Neural crest cell (in vitro differentiated cells): ENCODE measurements around the gene DYNLT1.

DNA sequence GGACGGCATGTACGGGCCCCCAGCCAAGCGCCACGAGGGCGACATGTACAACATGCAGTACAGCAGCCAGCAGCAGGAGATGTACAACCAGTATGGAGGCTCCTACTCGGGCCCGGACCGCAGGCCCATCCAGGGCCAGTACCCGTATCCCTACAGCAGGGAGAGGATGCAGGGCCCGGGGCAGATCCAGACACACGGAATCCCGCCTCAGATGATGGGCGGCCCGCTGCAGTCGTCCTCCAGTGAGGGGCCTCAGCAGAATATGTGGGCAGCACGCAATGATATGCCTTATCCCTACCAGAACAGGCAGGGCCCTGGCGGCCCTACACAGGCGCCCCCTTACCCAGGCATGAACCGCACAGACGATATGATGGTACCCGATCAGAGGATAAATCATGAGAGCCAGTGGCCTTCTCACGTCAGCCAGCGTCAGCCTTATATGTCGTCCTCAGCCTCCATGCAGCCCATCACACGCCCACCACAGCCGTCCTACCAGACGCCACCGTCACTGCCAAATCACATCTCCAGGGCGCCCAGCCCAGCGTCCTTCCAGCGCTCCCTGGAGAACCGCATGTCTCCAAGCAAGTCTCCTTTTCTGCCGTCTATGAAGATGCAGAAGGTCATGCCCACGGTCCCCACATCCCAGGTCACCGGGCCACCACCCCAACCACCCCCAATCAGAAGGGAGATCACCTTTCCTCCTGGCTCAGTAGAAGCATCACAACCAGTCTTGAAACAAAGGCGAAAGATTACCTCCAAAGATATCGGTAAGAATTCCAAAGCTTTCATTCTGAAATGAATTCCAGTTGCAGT lies 122.4 kb downstream of the TMEM242 start:
- PRO-cap: no peak

- PRO-cap: no peak
These were observed 103.5 kb downstream of the TMEM242 start for GRCh38 chr6:157219920-157220119.

- PRO-cap: no peak
These were observed 18.3 kb downstream of the TMEM242 start for GRCh38 chr6:157304702-157305782.

DNA sequence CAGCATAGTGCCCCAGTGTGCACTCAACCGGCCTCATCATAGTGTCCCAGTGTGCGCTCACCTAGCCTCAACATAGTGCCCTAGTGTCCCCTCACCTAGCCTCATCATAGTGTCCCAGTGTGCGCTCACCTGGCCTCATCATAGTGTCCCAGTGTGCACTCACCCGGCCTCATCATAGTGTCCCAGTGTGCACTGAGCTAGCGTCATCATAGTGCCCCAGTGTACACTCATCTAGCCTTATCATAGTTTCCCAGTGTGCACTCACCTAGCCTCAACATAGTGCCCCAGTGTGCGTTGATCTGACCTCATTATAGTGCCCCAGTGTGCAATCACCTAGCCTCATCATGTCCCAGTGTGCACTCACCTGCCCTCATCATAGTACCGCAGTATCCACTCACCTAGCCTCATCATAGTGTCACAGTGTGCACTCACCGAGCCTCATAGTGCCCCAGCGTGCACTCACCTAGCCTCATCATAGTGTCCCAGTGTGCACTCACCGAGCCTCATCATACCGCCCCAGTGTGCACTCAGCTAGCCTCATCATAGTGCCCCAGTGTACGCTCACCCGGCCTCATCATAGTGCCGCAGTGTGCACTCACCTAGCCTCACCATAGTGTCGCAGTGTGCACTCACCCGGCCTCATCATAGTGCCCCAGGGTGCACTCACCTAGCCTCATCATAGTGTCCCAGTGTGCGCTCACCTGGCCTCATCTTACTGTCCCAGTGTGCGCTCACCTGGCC lies 11.1 kb downstream of the TMEM242 start:
- PRO-cap: no peak

- PRO-cap: no peak
These were observed 48.5 kb downstream of the ZDHHC14 start for GRCh38 chr6:157429319-157430000.

GRCh38 chr6:157530151-157530692 lies 149.2 kb downstream of the ZDHHC14 start:
- PRO-cap: no peak

DNA sequence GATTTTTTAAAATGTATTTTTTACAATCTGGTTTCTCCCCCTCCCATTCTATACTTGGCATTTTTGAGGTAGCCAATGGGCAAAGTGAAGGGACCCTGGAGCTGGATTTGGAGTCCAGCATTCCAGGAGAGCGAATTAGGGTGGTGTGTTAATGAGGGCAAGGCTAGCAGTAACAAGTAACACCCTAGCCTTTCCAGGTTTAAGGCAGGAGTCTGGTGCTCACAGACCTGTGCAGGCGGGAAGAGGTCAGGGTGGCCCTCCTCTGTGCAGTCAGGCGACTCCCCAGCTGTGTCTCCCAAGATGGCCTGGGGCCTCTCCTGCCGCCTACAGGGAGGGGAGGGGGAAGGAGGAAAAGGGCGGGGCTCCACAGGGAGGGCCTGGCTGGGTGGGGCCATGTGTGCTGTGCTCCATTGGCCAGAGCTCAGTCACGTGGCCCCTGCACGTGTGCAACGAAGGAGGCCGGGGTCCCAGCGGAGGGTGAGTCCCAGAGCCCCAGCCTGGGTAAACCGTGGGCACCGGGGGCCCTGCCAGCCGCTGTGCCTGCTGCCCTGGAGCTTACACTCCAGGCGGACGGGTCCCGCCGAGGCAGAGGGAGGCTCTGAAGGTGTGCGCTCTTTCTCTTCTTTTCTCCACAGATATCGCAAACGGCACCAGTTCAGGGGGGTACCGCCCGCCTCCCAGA lies 211.5 kb downstream of the ZDHHC14 start:
- PRO-cap: no peak

- PRO-cap: no peak
These were observed 155.8 kb upstream of the SNX9 start for GRCh38 chr6:157666975-157667862.

DNA sequence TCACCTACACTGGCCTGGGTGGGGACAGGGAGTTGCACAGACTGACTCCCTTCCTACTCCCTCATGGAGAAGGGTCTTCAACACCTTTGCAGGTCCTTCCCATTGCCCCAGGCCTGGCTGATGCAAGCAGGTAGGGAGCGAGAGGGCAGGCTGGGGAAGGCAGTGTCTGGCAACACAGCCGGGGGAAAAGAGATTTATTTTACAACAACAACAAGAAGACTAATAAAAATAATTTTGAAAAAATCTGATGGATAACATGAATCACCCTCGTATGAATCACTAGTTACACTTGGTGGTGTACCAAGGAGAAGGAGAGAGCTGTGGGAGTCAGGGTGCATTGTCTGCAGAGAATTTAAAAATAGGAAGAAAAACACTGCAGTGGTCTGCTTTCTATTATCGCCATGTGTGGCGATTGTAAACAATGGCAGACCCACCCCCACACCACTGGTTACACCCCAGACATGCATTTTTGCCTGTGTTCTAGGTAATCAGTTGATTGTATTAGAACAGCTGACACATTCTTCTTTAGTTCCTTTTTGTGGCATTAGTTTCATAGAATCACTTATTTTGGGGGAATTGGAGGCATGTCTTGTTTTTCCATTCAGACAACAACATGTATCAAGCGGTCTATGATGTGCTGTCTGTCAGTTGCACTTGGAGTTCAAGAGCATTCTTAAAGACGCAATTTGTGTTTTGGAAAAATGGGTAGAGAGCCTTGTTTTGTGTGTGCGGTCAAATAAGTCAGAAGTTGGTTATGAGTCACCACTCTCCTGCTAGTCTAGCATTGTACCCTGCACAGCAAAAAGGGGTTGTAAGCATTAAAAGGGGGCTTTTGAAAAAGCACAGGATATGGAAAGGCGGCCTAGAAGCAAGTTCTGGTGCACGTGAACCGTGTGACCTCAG lies 62.0 kb upstream of the SNX9 start:
- PRO-cap: no peak

DNA sequence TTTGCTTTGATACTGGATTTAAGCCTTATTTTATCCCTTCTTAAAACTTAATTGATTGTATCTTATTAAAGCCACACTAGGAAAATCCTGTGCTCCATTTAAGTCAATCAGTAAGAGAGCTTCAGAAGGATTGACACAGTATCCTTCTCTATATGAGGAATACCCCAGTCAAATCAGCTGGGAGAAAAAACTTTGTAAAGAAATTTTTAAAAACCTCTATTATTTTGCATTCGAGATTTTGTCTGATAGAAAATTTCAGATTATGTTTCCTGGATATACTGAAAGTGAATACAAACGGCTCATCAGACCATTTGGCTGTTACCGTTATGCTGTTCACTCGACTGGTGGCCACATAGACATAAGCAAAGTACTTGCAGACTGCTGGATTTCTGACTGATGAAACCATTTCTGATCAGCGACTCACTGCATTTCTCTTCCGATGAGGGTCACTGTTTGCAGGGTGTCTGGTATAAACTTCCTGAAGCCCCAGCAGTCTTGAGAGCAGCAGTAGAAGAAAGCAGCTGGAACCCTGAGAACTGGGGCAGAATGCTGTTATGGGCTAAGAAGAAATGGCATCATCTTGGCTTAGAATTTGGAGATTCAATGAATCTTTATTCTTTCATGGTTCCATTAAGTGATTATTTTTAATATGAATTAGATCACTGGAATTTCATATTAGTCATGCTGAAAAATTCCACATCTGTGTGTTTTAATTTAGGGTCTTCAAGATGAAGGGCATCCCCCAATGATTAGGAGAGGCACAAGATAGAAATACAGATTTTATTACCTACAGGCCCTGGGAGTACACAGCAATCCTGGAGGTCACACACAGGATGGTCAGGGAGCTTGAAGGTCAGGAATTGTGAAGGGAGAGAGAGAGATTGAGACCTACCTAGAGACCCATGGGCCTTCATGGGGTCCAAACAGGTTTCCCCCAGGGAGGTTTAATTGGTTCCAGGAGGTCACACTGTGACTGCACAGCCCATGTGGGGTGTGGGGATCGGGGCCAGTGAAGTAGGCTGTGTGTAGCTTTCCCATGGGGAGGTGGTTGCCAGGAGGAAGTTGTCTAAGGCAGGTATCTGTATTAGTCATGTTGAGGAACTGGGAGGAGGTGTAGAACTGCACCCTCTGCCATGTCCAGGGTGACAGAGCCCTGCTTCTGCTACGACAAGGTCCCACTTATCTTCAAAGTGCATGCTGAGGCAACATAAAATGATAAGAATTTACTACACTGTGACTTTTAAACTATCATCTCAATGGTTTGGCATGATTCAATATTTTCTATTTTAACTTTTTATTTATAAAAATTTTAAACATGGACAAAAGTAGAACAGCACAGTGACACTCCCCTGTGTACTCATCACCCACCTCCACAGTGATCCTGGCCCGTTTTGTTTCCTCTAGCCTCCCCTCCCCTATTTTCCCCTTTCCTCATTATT lies 18.0 kb downstream of the SNX9 start:
- PRO-cap: no peak

- PRO-cap: no peak
These were observed 46.0 kb upstream of the SYNJ2 start for GRCh38 chr6:157935479-157936249.

DNA sequence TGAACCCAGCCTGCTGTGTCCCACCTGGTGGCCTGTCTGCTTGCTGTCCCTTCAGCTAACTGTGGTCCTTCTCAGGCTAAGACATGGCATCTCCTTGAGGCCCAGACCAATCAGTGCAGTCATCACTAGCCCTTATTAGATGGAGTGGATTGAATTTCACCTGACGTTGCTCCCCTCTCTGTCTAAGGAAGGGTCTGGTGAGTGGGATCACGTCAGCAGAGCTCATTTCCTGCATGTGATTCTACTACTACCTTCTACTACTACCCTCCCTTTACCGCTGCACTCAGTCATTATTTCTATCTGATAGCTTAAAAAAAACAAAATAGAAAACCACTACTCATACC lies 28.0 kb upstream of the SYNJ2 start:
- PRO-cap: no peak

- PRO-cap: unidirectional peak, minus-strand start at chr6:158003400
These were observed 21.4 kb downstream of the SYNJ2 start for GRCh38 chr6:158002707-158003790.

GRCh38 chr6:158032111-158032648 lies 50.5 kb downstream of the SYNJ2 start:
- PRO-cap: no peak

DNA sequence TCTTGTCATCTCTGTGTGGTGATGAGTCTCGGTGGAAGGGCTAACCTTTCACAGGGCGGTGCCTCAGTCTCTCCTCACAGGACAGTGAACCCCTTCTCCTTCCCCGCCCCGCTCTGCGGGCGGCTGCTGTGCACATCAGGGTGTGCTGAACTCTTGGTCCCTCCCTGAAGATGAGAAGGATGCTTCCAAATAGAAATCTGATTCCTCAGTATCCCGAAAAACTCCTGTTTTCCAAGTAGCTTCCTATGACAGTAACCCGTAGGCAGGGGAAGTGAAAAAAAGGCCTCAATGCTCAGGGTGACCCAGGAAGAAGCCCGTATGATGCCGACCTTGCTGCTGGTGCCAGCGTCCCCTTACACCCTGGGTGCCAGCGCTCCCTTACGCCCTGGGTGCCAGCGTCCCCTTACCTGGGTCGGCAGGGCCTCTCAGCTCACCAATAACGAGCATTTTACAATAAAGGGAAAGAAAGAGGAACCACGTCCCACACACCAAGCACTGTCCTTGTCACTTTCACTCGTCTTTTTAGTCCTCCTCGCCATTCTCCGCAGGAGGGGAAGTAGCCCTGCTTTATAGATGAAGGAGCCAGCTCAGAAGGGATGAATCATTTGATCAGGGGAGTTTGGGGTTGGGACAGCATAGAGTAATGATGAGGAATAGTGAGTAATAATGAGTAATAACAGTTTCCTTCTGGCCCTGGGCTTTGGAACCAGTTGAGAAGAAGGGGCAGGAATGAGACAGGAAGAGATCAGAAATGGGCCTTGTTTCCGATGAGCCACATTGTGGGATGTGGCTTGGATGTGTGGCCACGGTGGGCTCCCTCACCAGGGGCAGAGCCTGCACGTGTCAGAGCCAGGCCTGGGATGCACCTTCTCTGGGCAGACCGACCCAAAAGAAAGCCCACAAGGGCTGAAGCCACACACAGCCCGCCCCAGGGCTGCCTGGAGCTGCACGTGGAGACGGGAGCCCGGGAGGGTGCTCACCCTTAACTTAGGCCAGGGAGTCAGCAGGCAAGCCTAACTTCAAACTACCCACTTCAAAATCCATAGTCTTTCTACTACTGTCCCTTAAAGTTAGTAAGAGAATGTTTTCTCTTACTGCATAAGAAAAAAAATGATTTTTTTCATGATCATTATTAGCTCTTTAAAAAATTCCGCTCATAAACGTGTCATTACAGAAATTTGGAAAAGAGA lies 75.7 kb downstream of the SYNJ2 start:
- PRO-cap: no peak

DNA sequence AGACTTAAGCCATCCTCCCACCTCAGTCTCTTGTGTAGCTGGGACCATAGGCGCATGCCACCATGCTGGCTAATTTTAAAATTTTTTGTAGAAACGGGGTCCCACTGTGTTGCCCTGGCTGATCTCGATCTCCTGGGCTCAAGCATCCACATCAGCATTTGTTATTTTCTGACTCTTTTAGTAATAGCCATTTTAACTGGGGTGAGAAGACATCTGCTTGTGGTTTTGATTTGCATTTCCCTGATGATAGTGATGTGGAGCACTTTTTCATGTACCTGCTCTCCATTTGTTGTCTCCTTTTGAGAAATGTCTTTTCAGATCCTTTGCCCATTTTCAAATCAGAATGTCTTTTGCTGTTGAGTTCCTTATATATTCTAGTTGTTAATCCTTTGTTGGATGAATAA lies 22.2 kb upstream of the TULP4 start:
- PRO-cap: no peak

GRCh38 chr6:158313822-158314420 lies 1.7 kb downstream of the TULP4 start:
- PRO-cap: no peak

- PRO-cap: no peak
These were observed 18.7 kb downstream of the DYNLT1 start for GRCh38 chr6:158625465-158626639.

GRCh38 chr6:158640661-158640882 lies 4.0 kb downstream of the DYNLT1 start:
- PRO-cap: no peak

- PRO-cap: bidirectional peak, plus-strand start at chr6:158644789, minus-strand start at chr6:158644725
These were observed at the start of gene DYNLT1 for GRCh38 chr6:158644610-158645265. Gene DYNLT1 (minus strand): TSS chr6:158644743.